Subcutaneous adipose tissue (tissue), 3 donors: ENCODE data around the genes NT5DC2 and CACNA1D.

- PRO-cap, result no peak
- RAMPAGE, long total RNA, 3 experiments, result no peak in any of the 3 experiments
Measured at GRCh38 chr3:52198260-52198673, 307 bp downstream of the ALAS1 start.

GRCh38 chr3:52252633-52253002 is 7.1 kb downstream of the PPM1M start:
- PRO-cap, result no peak
- RAMPAGE, long total RNA, 3 experiments, result no peak in any of the 3 experiments

DNA sequence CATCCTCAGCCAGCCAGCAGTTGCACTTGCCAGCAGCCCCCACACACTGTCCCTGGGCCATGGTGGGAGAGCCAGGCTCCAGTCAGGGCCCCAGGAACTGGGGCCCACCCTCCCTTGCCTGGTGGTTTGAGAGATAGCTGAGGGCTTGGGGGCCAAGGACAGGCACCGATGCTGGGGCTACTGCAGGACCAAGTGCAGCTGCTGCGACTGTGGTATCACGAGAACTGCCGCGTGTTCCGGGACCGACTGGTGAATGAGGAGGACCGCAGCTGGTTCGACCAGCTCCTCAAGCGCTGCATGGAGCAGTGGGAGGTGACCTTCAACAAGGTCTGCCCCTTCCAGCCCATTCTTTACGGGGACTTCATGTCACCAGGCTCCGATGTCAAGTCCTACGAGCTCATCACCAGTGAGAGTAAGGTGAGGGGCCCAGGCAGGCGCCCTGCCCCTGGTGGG is 30.1 kb downstream of the BAP1 start:
- PRO-cap, result no peak
- RAMPAGE, long total RNA, 3 experiments, result no peak in any of the 3 experiments

DNA sequence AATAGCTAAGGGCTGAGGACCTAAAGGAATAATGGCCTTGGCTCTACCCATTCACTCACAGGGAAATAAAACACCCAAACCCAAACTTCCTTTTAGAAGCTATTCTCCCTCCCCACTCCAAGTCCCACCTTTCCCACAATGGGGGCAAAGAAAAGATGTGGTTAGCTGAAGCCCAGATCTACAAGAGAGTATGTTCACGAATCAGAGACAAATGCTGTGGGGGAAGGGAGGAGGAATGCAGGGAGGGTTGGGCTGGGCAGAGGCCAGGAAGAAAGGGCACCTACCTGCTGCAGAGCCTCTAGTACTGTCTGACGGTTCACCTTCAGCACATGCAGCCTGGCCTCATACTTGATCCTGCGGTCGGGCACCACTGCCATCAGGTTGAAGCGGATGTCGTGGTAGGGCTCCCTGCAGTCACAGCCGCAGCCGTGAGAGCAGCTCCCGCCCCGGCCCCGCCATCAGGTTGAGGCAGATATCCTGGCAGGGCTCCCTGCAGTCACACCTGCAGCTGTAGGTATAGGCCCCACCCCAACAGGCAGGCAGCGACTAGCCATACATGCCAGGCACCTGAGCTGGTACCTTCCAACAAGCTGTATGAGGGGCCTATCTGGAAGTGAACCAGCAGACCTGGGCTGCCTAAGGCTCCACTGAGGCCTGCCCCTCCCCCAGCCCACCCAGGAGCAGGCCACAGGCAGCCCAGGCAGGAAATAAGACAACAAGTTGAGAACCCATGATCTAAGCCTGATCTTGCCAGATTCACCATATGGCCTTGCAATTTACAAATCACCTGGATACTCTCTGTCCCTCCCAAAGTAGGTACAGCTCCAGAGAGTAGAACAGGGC is 3.6 kb downstream of the BAP1 start:
- PRO-cap, result no peak
- RAMPAGE, long total RNA, 3 experiments, result no peak in any of the 3 experiments

DNA sequence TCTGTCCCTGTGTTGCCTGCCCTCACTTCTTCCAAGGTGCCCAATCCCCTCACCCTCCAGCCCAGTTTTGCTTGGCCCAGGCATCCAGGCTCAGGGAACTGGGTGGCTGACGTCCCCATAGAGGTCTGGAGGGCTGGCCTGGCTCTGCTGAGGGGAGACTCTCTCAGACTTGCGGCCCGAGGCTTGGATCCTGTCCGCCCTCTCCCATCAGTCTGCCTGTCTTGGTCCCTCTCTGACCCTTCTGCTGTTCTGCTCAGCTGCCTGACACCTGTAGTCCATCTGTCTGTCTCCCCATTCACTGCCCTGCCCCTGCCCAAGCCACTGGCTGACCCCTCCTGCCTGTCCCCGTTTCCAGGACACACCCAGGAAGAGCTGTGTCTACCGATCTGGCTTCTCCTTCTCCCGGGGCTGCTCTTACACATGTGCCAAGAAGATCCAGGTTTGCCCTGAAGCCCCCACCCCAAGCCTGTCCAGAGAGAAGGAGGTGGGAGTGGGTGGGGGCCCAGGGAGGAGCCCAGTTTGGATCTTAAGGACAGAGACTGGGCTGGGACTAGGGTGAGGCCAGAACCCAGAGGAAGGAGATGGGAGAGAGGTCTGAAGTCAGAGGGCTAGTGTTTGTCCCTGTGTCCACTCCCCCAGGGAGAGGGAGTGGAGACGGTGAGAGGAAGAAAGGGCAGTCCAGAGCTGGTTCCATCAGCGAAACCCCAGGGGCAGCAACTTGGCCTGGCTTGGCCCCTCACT is 18.4 kb downstream of the NT5DC2 start:
- PRO-cap, result no peak
- RAMPAGE, long total RNA, 3 experiments, result no peak in any of the 3 experiments

DNA sequence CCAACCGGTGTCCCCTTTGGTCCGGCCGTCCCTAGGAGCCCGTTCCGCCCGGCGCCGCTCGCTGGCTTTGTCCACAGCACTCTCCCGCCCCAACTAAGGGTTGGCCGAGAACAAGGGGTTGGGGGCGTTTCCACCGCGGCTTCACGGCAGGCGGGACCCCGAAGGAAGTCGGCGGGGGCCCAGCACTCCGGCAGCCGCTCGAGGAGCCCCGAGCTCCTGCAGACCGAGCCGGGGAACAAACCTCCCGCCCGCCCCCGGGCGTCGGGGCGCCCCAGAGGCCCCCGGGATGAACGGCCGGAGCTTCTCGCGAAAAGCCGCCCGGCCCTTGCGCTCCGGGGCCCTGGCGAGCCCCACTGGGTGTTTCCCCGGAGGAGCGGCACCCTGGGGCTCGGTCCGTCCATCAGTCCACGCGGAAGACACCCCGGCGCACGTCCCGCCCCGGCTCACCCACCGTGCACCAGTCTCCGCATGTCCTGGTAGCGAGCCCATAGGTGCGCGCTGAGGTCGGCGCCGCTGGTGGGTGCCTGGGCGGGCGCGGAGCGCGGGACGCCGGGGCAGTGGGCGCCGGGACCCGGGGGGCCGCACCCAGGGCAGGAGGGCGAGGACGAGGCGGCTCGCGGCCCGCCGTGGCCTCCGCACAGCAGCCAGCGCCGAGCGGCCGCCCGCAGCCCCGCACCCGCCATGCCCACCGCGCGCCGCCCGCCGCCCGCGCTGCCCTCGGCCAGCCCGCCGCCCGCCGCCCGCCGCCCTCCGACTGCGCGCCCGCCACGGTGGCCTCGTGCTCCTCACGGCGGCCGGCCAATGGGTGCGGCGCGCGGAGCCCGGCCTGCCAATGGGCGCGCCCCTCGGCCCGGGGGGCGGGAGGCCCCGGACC is at the start of gene NT5DC2:
NT5DC2 (minus strand) TSS at position 803 of the 874 bp plus-strand sequence.
- PRO-cap, result unidirectional peak, minus-strand start at position 83 of the sequence; bidirectional peak, plus-strand start at position 488 of the sequence, minus-strand start at position 355 of the sequence; bidirectional peak, plus-strand start outside the sequence, minus-strand start at position 723 of the sequence
- RAMPAGE, long total RNA, 3 experiments, result no peak in any of the 3 experiments

GRCh38 chr3:52563943-52564457 is 27.6 kb downstream of the UQCC5 start:
- PRO-cap, result no peak
- RAMPAGE, long total RNA, 3 experiments, result start-site peak on the minus strand in 1 of 3 experiments, at chr3:52564138-52564234 at its widest, 24 reads per replicate

DNA sequence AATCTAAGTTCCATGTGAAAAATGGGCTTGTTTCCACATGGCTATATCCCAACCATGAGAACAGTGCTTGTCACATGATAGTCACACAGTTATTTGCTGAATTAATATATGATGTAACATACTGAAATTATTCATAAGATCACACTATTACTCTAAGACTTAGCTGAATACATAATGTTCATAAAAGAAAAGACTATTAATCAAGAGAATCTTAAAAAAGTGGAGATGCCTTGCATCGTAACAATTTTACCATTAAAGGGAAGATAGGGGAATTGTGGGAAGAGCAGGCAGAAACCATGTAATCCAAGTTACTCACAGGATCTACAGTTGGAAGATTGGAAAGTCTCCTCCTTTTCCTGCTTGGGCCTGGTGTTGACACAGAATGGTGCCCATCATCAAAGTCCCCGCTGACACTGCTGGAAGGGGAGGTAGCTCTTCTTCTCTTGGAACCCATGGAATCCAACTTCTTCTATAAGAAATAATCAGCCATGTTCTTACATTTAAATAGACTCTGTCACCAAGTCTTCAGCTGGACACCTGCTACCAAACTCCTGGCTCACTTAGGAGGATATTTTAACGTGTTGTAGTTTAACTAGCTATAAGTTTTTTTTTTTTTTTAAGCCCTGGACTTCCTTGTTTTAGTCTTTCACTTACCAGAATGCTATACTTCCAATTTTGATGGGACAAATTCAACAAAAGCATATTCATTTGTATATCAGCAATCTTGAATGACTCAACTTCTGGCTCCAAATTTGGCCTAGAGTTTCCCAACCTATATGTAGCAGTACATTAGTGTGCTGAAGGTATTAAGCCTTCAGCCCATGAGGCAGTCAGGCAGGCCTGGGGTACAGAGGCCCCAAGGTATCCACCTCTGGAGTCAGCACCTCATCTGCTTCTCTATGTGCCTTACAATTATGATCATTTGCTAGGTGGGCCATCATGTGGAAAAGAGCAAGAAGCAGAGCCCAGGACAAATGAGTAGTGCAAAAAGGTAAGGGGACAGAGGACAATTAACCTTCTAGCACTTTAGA is 6.3 kb upstream of the GNL3 start:
- PRO-cap, result no peak
- RAMPAGE, long total RNA, 3 experiments, result start-site peak on the minus strand in 1 of 3 experiments, centred at position 408 of the sequence, 17 reads per replicate

DNA sequence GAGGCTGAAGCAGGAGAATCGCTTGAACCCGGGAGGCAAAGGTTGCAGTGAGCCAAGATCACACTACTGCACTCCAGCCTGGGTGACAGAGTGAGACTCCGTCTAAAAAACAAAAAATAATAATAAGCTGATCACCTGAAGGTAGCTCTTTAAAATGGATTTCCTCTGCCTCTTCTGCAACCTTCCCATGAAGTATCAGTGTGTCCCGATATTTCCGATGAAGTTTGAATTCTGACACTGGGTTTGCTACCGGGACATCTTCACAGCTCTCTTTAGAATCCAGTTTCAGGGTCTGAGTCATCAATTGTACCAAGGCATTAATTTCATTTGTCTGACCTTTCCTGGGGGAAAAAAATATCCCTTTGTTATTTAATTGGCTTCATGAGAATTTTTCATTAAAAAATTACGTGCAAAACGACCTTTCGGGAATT is 31.4 kb downstream of the NEK4 start:
- PRO-cap, result no peak
- RAMPAGE, long total RNA, 3 experiments, result no peak in any of the 3 experiments

DNA sequence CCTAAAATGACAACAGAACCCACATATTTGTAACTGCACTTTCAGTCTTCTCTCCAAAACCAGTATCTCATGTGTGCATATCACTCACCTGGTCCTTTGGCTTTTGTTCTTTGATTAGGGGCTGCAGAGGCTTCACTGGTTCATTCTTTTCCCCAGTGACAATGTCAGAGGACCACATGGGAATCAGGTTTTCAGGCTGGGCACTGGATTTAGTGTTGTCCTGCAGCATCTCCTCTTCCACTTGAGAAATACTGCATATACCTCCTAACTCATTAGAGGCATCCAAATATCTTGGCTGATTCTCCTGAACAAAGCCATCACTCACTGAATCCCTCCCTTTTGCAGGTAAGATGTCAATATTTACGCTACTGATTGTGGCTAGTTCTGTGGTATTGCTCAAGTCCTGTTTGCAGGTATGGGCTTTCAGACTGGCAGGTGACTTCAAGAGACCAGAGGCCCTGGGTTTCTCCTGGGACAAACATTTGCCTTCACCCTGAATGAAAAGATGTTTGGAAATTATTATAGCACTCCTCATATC is 18.8 kb downstream of the NEK4 start:
- PRO-cap, result no peak
- RAMPAGE, long total RNA, 3 experiments, result no peak in any of the 3 experiments

DNA sequence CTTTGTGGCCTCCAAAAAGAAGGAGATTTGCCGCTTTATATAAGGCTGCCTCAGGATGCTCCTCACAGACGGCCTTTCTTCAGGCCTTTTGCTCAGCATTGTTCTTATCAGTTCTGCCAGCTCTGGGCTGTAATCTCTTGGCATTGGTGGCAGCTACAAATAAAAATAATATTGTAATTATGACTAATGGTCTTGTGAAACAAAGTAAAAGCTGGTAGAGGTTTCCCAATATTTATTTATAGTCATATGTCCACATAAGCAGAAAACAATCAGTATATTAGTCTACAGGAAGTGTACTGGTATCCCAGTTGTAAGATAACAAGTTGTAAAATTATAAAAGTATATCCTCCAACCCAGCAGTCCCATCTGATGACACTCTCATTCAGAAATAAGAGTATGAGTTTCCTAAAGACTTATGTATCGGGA is 7.3 kb downstream of the NEK4 start:
- PRO-cap, result no peak
- RAMPAGE, long total RNA, 3 experiments, result no peak in any of the 3 experiments

DNA sequence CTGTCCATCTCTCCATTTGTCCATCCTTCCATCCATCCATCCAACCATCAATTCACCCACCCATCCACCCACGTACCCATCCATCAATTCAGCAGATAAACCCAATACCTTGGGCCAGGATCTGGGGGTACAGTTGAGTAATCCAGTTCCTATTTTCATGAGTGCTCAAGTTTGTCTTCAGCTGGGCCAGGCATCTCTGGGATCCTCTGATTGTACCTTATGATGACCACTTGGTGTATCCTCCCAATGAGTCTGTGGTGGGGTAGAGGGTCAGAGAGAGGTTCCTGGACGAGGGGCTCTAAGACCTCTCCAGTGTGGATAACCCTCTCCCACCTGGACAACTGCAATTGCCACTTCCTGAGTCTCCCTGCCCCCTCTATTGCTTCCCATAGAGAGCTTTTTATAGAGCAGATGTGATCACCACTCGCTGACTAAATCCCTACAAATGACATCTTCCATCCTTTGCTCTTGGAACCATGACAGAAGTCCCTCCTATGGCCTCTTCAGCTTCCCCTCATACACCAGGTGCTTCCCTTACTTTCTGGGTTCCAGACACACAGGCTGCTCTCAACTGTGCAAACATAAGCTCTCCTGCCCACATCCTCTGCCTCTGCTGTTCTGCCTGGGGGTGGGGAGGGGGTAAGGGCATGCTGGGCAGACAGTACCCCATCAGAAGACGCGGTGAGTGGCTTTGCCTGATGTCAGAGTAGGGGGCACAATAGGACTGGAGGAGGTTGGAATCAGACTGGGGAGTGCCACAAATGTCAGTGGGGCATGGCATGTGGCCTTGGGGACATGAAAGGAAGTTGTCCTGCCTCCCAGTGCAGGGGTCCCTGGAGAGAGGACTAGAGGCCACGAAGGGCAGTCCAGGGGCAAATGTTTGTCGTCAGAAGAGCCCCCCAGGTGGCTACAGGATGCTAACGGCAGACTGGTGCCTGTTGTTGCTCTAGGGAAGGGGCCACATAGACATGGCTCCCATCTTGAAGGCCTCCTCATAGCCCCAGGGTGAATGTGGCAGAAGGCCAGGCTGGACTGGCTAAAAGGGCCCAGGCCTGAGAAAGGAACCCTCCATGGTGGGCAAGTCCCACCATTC is 15.2 kb downstream of the ITIH3 start:
- PRO-cap, result no peak
- RAMPAGE, long total RNA, 3 experiments, result no peak in any of the 3 experiments

GRCh38 chr3:52846121-52847052 is 11.6 kb upstream of the MUSTN1 start:
- PRO-cap, result no peak
- RAMPAGE, long total RNA, 3 experiments, result no peak in any of the 3 experiments

- PRO-cap, result no peak
- RAMPAGE, long total RNA, 3 experiments, result no peak in any of the 3 experiments
Measured at GRCh38 chr3:53044522-53045114, 1.3 kb downstream of the SFMBT1 start.

GRCh38 chr3:53145749-53146178 is 15.2 kb upstream of the PRKCD start:
- PRO-cap, result no peak
- RAMPAGE, long total RNA, 3 experiments, result no peak in any of the 3 experiments

DNA sequence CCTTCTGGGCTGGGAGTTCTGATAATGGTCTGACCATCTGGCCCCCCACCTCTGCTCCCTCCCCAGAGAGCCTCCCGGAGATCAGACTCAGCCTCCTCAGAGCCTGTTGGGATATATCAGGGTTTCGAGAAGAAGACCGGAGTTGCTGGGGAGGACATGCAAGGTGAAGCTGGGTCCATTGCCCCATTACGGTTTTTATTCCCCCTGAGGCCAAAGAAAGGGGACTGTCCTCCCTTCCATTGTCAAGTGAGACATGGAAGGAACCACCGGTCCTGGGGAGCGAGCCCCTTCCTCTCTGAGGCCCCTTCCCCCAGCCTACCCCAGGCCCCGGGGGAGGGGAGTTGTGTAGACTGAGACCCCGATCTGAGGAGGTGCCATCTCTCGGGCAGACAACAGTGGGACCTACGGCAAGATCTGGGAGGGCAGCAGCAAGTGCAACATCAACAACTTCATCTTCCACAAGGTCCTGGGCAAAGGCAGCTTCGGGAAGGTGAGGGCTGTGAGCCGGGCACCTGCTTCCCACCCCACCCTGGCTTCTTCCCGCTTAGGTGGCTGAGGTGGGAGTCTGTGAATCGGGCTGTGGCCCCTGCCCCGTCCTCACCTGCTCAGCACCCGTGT is 24.6 kb downstream of the PRKCD start:
- PRO-cap, result no peak
- RAMPAGE, long total RNA, 3 experiments, result no peak in any of the 3 experiments

DNA sequence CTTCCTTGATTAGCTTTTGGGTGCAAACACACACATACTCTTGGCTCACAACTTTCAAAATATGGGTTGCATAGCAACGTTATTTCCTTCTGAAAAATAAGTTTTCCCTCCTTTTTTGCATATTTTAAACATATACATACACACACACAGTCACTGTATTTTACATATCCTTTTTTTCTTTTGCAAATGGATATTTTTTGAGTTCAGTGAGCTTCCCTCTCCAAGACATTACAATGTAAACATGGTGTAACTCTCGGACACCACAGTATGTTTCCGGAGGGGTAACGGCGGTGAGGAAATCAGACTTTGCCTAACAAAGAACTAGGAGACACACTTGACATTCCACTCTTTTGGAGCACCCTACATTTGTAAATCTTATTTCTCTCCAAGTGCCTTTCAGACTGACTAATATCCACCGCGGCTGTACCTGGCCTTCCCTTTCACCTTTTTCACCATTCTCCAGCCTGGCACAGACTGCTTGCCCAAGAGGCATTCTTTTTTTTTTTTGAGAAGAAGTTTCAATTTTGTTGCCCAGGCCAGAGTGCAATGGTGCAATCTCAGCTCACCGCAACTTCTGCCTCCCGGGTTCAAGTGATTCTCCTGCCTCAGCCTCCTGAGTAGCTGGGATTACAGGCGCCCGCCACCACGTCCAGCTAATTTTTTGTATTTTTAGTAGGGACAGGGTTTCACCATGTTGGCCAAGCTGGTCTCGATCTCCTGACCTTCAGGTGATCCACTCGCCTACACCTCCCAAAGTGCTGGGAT is 3.3 kb downstream of the TKT start:
- PRO-cap, result no peak
- RAMPAGE, long total RNA, 3 experiments, result no peak in any of the 3 experiments

DNA sequence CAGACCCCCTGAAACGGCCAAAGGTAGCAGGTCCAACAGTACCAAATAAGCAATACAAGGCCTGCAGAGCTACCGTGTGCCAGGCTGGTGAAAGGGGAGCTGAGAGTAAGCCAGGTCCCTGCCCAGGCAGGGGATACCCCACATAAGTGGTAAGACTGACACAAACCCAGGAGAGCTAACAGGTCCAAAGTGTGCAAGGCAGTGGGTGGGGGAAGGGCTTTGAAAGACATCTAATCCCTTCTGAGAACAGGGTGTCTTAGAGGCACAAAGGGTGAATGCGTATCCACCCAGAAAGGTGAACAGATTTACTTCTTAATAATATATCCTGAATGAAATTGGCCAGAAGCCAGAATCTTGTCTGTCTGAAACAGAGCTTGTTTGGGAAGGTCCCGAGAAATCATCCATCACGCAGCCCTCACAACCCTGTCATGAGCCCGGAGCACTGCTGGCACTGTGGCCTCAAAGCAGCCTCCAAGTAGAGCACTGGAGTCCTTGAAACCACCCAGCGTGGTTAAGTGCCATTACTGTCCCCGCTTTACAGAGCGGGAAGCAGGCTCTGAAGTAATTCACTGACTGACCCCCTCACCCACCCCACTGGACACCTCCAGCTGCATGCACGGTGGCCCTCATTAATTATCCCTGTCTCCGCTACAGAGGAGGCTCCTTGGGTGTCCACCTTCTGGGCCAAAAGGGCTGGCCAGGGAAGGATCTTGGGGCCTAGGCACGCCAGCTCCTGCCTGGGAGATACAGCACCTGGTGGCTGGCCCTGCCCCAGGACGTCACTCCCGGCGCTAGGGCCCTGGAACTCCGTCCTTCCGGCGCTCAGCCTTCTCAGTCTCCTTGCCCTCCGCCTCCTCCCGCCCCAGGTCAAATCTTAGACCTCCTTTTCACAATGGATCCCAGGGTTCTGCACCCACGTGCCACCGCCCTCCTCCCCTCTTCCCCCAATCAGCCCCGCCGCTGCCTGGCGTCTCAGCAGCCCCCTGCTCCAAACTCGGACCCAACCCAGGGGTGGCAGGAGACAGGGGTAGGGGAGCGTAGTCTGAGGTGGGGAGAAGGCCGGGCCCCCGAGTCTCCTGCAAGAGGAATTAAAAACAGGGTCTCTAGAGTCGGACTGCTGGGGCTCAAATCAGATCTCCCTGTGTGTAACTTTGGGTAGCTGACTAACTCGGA is 1.2 kb downstream of the TKT start:
- PRO-cap, result bidirectional peak, plus-strand start at position 825 of the sequence, minus-strand start at position 863 of the sequence
- RAMPAGE, long total RNA, 3 experiments, result no peak in any of the 3 experiments

- PRO-cap, result no peak
- RAMPAGE, long total RNA, 3 experiments, result no peak in any of the 3 experiments
Measured at GRCh38 chr3:53493624-53494756, at the start of gene CACNA1D. CACNA1D (plus strand) TSS chr3:53494611.

- PRO-cap, result no peak
- RAMPAGE, long total RNA, 3 experiments, result no peak in any of the 3 experiments
Measured at GRCh38 chr3:53890649-53891068, 1.0 kb downstream of the SELENOK start.